Thoracic aorta endothelial cell (primary cell): Measurements from ENCODE around the genes OAS2 and TBX5.

DNA sequence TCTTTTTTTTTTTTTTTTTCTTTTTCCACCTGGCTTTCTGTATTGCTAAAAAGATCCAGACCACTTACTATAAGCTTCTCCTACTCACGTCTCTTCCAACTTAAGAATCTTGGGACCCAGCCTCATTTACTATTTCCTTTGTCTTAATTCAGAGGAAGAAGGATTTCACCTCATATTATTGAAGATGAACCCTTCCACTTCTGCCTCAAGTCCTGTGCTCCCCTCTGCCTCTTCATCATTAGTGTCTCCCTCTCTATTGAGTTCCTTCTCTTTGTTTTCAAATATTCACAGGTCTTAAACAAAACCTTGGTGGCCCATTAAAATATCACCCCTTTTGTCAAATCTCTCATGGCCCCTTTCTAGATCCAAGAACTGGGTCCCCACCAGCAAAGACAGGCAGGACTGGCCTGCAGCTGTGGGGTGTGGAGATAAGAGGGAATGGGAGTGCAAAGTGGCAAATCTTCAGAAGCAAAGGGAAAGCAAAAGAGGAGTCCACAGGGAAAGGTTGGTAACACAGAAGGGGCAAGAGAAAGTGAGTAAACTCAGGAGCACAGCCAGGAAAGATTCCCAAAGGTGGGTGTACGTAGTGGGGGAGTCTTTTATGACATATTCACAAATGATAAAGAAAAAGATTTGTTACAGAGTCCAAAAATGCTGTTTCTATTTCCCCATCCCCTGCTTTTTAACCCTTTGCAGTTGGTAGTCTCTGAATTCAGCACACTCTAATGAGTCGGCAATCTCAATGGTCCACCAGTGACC lies 98.1 kb downstream of the HECTD4 start:
- CAGE, long polyA plus RNA, result no peak

DNA sequence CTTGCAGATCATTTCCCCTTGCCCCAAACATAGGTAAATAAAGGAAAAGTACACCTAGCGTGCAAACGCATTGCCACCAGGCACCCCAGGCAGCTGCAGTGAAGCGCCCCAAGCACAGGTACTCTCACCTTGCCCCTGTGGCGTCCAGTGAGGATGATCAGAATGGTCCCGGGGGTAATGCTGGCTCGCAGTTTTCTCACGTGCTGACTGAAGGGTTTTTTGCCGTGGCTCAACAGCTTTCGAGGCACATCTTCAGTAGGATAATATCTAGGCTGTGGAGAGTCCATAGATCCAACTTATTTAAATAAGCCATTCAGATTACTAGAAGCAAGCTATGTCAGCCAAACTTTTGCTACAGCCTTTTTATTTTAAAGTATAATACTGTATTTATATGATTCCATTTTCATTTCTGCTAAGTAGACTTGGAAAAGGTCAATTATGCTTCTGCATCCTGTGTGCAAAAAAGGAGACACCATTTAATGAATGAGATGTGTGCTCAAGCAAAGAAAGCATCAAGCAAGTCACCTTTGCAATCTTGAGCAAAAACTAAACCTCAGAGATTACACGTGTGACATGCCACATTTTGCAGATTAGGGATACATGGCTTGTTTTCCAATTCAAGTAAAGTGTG lies 2.7 kb downstream of the RPL6 start:
- CAGE, long polyA plus RNA, result no peak

GRCh38 chr12:112420669-112421276 lies 2.0 kb downstream of the PTPN11 start:
- CAGE, long polyA plus RNA, result no peak

DNA sequence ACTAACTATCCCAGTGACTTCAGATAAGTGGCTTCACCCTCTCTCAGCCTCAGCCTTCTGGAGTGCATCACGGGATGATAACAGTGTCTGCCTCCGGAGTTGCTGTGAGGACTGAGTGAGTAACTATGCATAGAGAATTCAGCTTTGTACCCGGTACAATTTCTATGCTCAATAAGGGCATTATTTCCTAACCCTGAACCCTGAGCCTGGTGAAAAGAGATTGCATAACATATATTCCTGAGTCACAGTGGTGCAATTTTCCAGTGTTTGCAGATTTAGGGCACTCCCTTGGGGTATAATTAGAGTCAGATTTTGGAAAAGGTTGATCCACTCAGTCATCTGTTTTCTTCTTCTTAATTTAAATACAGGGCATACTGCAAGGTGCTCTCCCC lies 181.1 kb downstream of the PTPN11 start:
- CAGE, long polyA plus RNA, result no peak

GRCh38 chr12:112672866-112673201 lies 118.7 kb upstream of the RPH3A start:
- CAGE, long polyA plus RNA, result no peak

- CAGE, long polyA plus RNA, result no peak
Observed at GRCh38 chr12:112977814-112978945, at the start of gene OAS2. OAS2 (plus strand) TSS chr12:112978519.

DNA sequence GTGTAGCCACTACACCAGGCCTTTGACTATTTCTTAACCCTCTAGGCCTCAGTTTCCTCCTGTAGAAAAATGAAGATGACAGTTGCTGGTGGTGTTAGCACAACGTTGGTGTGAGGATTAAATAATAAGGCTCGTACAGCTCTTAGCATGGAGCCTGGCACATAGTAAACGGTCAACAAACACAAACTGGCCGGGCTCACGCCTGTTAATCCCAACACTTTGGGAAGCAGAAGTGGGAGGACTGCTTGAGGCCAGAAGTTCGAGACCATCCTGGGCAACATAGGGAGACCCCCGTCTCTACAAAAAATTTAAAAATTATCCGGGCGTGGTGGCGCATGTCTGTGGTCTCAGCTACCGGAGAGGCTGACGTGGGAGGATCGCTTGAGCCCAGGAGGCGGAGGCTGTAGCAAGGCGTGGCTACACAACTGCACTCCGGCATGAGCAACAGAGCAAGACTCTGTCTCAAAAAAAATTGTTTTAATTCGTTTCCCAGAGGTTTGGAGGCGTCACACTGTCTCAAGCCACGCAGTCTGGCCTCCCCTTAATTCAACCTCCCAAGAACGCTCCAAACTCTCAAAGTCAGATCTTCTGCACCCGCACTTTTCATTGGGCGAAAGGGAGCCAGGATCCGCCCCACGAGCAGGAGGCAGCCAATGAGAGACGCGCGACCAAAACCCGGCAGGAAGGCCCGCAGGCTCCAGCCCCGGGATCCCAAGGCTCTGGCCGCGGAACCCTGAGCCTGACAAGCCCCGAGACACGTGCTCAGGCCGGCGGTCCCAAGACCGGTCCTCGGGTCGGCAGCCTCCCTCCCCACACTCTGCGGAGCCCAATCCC lies 699 bp downstream of the DDX54 start:
- CAGE, long polyA plus RNA, result no peak

DNA sequence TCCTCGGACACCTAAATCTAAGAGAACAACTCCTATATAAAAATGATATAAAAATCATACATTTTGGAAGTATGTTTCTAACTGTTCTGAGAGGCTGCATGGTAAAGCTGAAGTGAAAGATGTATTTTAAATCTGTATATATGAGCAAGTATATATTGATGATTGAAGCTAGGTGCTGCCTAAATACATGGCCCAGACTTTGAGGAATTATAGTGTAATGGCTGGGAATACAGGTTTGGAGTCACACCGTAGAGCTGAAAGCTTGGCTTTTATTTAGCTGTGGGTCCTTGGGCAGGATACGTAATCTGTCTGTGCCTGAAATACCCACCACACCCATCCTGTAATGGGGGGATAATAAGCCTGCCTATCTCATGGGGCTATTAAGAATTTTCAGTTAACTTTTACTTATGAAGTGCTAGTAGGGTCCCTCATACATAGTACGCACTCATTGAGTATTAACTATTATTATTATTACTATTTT lies 2.7 kb downstream of the TPCN1 start:
- CAGE, long polyA plus RNA, result no peak

GRCh38 chr12:113226514-113227673 lies 5.6 kb downstream of the TPCN1 start:
- CAGE, long polyA plus RNA, result no peak

- CAGE, long polyA plus RNA, result no peak
Observed at GRCh38 chr12:113228548-113229125, 7.4 kb downstream of the TPCN1 start.

- CAGE, long polyA plus RNA, result no peak
Observed at GRCh38 chr12:113237787-113238064, 16.5 kb downstream of the TPCN1 start.

- CAGE, long polyA plus RNA, result no peak
Observed at GRCh38 chr12:113239799-113240621, 18.7 kb downstream of the TPCN1 start.

DNA sequence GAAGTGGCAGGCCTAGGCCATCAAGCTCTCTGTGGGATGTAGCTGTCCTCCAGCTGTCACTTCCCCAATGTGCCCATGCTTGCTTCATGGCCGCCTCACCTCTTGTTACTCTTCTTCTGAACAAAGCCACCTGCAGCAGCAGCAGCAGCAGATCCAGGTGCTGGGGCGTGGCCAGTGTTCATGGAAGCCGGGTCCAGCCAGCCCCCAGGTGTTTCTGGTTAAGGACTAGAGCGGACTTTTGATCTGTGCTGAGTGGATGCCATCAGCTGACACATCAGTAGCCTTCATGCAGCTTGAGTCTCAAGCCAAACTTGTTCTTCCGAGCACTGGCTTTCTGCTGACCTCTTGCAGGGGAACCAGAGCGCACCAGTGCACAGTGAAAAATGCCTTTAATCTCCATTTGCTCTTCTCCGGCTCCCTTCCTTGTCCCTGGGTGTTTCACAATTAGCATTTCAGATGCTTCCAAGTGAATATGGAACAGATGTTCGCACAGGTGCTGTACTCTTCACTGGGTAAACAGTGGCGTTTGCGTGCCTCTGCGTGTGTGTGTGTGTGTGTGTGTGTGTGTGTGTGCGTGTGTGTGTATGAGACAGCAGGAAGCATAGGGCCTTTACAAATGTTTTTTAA lies 20.1 kb downstream of the TPCN1 start:
- CAGE, long polyA plus RNA, result no peak

GRCh38 chr12:113288167-113289050 lies 46.5 kb downstream of the SLC8B1 start:
- CAGE, long polyA plus RNA, result no peak

- CAGE, long polyA plus RNA, result no peak
Observed at GRCh38 chr12:113292721-113293137, 42.2 kb downstream of the SLC8B1 start.

DNA sequence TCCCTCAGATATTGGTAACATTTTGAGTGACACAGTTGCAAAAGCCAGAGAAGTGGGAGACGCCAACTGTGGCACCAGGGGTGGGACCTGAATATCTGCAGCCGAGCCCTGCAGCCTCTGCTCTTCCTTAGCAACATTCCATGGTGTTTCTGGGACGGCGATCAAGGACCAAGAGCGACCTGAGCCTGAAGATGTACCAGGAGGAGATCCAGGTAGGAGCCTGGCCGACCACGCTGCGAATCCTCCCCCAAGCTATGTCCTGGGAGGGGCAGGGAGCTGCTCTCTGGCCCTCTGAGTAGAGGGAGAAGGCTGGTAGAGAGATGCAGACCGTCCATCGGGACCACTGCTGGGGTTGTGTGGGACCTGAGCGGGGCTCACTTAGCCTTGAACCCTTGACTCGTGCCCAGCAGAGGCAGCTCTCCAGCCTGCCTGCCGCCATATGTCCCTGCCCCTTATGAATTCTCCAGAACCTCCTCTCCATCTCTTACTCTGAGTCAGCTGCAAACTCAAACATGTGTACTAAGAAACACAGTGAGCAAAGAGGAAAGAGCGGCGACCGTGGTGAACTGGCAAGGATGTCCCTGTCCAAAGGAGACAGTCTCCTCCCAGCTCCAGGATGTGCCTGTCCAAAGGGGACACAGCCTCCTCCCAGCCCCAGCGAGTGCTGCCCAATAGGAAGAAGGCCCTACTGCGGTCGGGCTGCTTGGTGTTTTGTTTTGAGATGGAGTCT lies 41.6 kb downstream of the SLC8B1 start:
- CAGE, long polyA plus RNA, result no peak

- CAGE, long polyA plus RNA, result no peak
Observed at GRCh38 chr12:113380518-113380935, 22.1 kb downstream of the PLBD2 start.

- CAGE, long polyA plus RNA, result no peak
Observed at GRCh38 chr12:114368739-114369019, 37.3 kb downstream of the TBX5 start.

DNA sequence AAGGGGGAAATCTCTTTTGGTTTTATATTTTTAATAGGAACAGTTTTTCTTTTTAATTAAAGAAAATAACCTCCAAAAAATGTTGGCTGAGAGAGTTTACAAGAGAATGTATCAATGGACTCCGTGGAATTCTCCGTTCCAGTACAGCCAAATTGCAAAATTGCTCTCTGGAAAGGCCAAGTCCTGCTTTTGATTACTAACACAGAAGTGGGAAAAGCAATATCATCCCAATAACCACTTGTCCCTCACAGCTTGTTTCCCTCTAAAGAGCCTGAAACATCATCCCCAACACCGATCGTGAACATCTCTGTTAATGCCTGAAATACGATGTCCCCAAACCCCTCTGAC lies 36.8 kb downstream of the TBX5 start:
- CAGE, long polyA plus RNA, result no peak

GRCh38 chr12:114405562-114406731 lies at the start of gene TBX5:
TBX5 (minus strand) TSS chr12:114406144.
- CAGE, long polyA plus RNA, result no peak